Measurements from ENCODE around the genes OR10G2 and OR4E2.

DNA sequence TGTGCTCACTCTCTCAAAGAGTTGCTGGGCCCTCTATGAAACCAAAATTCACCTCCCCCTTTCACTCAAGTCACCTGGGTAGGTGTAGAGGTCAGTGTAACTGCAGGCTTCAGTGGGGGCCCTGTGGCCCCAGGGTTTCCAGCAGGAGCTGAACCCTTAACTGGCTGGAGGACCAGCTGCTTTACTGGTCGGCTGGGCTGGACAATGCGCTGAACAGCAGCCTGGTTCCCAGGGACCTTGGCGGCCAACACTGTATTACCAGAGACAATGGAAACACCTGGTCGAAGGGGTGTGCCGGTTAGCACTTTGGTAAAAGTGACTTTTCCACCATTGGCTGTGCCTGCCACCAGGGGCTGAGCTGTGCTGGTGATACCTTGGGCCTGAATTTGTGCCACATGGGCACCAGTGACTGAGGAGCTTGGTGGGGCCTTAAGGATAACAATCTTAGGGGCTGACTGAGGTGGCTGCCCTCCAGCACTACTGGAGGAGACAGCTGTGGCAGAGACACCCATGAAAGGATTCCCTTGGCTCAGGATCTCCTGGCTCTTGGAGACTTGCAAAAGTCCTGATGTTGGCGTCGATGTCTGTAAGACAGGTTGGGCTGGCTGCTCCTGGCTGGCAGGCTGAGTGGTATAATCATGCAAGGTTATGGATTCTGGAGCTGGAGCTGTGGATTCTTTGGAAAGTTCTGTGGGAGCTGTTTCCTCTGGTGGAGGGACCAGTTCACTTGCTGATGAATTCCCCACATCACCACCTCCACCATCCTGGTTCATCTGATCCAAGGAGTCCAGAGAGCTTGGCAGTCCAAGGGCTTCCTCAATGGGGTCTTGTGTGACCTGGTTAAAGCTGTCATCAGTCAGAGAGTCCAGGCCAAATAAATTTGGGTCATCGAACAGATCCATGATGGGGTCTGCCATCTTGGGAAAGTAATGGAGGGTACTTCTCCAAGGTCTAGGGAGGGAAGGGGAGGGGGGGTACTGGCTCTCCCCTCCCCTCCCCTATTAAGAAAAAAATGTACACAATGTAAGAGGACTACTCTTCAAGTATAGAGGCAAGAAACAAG, 24.9 kb downstream of the CHD8 start:
- PRO-cap: no peak

DNA sequence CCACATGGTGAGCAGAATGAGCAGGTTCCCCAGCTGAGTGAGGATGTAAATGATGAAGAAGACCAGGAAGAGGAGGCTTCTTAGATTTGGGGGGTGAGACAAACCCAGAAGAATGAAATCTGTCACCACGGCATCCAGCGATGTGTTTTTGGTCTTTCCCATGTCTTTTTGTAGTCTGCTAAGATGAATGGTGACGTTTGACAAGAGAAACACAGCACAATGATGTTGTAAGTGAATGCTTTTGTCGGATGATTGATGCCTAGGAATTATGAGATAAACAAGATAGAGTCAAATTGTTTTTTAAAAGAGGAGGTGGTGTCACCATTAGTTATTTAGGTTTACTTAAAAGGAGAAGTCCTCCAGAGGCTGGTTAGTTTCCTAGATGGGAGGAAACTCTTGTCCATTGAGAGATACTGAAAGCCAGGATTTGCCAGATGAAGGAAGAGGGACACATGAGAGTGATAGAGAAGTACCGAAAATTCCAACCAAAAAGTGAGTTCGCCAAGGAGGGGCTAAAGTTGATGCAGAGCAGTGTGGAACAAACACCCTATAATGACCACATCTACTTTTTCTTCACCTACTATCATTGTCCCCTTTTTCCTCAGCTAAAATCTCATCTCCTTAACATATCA, at the start of gene OR10G2:
OR10G2 (minus strand) TSS at position 260 of the 632 bp plus-strand sequence.
- PRO-cap: no peak

GRCh38 chr14:21653677-21653885, at the start of gene OR4E2:
Gene OR4E2, plus strand, starts transcription at chr14:21653835.
- PRO-cap: no peak

DNA sequence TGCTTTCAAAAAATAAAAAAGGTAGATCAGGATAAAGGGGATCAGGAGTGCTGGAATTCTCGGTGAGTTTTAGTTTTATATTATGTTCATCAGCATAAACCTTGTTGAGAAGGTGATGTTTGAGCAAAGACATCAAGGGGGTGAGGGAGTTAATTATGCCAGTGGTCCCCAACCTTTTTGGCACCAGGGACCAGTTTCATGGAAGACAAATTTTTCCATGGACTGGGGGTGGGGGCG, 6.2 kb downstream of the OR4E2 start:
- PRO-cap: no peak

- PRO-cap: no peak
These were observed 38.5 kb upstream of the OR4E1 start for GRCh38 chr14:21712013-21712580.

DNA sequence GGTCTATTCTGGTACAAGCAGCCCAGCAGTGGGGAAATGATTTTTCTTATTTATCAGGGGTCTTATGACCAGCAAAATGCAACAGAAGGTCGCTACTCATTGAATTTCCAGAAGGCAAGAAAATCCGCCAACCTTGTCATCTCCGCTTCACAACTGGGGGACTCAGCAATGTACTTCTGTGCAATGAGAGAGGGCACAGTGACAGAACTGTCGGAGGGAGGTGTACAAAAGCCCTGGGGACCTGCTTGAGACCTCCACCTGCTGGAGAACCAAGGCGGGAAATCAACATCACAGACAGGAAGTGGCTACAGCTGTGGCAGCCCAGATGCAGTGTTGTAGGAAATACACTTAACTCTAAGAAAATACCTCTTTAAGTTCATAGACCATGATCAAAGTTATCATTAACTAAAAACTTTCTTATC, 250.9 kb upstream of the OR4E1 start:
- PRO-cap: no peak

GRCh38 chr14:22493583-22494483, 95.2 kb downstream of the DAD1 start:
- PRO-cap: no peak

- PRO-cap: no peak
These were observed 87.1 kb downstream of the DAD1 start for GRCh38 chr14:22501792-22502437.

DNA sequence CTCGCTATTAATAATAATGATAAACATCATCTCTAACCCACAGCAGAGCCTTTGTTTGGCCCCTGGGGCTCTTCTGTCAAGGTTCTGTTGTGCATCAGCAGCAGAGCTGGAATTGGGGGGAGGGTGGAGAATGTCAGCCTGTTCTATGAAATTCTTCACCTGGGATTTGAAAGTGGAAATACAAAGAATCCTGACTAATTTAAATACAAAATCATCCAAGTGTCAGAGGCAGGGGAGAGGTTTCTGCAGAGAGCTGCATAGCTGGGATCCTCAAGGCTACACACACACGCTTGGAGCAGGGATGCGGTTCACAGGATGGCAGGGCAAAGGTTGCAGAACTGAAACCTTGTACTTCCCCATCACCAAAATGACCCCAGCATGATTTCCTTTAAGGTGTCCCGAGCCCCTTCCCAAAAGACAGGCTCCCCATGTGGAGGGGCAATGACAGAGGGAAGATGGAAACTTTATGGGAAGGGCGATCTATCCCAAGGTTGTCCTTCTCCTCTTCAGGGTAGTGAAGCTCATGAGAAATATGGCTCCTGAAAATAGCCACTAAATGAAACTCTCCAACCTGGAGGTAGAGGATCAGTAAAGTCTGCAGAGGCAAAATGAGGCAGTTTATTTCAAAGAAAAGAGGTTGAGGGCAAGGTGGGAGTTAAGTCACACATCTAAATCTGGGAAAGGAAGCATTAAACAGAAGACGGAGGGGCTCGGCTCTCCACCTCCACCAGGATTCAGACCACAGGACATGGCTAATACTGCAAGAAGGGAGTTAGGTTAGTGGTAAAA, 71.6 kb downstream of the DAD1 start:
- PRO-cap: no peak

GRCh38 chr14:22523988-22525120, 64.7 kb downstream of the DAD1 start:
- PRO-cap: no peak

- PRO-cap: no peak
These were observed 39.0 kb downstream of the DAD1 start for GRCh38 chr14:22549744-22550715.

DNA sequence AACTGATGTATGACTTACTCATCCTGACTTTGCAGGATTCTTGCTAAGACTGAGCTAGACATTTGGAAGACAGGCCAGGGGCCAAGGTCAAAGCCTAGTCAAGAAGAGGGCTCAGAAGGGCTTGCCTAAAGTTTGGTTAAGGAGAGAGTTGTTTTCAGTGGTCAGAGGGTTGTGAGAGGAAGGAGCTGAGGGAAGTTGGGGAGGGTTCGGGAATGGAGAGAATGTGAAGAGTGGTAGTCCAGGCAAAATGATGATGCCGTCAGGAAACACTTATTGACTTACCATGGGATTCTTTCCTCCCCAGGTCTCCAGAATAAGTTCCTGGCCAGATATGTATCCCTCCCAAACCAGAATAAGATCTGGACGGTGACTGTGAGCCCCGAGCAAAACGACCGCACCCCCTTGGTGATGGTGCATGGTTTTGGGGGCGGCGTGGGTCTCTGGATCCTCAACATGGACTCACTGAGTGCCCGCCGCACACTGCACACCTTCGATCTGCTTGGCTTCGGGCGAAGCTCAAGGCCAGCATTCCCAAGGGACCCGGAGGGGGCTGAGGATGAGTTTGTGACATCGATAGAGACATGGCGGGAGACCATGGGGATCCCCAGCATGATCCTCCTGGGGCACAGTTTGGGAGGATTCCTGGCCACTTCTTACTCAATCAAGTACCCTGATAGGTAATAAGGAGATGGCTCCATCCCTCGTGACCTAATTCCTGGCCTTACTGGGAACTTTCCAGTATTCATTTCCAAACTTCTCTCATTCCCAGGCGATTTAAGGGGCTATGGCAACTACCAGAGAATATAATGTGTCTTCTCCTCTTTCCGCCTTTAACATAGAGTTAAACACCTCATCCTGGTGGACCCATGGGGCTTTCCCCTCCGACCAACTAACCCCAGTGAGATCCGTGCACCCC, 5.2 kb downstream of the ABHD4 start:
- PRO-cap: no peak

DNA sequence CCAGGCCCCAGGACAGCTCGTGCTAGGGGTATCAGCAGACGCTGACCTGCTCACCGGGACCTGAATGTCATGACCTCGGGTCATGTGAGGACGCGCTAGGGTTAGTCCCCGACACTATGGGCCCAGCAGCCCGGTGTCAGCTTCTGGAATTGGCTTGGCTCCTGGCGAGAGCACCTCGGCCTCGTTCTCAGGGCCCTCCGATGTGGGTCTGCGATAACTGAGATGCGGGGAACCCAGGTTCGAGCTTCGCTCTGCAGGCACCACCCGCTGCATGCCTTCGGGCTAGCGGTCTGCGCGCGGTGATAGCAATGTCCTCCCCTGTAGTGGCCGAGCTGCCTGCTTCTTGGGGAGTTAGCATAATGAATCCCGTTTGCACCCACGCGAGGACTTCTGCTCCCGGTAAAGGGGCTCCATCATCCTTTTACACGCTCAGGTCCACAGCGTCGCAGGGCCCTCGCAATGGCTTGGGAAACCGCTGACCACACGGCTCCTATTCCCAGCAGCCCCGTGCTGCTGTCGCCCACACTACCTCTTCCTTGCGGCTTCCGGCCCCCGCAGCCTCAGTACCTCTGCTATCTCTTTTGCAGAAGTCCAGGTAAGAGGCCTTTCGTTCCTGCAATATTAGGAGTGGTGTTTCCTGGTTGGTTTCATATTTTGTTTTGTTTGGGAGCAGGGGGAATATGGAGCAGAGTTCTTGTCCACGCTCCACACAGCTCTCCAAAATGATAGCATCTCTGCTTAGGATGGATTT, 502 bp downstream of the OXA1L start:
- PRO-cap: bidirectional peak, plus-strand start at position 419 of the sequence, minus-strand start at position 325 of the sequence

GRCh38 chr14:22841361-22841697, 4.9 kb downstream of the MMP14 start:
- PRO-cap: no peak

GRCh38 chr14:23008815-23009284, 1.1 kb downstream of the C14orf93 start:
- PRO-cap: no peak

DNA sequence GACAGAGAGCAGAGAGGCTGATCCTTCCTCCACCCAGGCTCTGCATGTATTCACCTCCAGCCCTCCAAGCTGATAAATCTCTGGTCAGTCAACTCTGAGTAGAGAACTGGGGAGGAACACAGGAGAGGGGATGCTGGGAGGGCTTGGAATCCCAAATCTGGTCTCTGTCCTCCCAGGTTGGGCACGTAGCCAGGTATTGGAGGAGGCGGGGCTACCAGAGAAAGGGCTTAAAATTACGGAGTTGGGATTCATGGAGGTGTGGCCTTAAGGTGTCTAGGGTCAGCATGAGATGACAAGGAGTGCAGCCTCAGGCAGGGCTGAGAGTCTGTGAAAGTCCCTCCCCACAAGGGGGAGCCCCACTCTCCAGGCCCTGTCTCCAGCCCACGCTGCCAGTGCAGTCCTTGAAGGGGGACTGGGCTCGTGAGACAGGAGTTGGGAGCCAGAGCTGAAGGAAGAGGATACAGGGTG, 1.3 kb downstream of the CDH24 start:
- PRO-cap: no peak

DNA sequence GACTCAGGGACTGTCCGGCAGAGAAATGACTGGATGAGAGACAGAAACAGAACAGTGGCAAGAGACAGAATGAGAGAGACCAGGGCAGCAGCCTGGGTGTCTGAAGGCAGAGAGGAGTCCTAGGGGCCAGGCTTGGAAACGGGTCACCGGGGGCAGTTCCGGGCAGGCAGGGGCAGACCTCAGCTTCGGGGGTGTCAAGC, 899 bp downstream of the CDH24 start:
- PRO-cap: no peak

- PRO-cap: no peak
These were observed 9.0 kb upstream of the CDH24 start for GRCh38 chr14:23066151-23066944.

GRCh38 chr14:23094171-23094380, 860 bp downstream of the ACIN1 start:
- PRO-cap: no peak

DNA sequence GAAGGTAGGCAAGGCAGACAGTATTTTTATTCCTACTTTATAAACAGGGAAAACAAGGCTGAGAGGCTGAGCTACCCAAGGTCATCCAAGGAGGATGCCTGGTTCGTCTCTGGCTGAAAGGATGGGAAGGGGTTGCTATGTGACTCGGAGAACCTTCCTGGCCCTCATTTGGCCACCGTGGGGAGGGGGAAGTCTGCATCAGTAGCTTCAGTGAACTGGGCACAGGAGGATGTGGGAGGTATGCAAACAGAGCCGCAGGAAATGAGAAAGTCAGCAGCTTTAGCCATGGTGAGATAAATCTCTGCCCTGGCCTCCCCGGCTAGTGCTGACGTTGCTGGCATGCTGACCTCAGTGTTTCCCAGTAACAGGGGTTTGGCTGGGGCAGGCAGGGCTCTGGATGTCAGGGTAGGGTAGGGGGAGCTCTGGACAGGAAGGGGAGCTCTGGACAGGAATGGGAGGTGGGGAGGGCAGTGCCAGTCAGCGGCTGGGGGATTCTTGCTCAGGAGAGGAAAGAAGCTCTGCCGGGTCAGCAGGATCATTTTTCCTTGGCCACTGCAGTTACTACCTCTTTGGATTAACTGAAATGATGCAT, 2.3 kb upstream of the CEBPE start:
- PRO-cap: no peak

Measured in neuron (in vitro differentiated cells).